PC-3 (cell line): ENCODE measurements around a stretch of chr3.

GRCh38 chr3:129794094-129794790 lies 99.3 kb downstream of the TMCC1 start:
- RAMPAGE, long total RNA, result no peak

DNA sequence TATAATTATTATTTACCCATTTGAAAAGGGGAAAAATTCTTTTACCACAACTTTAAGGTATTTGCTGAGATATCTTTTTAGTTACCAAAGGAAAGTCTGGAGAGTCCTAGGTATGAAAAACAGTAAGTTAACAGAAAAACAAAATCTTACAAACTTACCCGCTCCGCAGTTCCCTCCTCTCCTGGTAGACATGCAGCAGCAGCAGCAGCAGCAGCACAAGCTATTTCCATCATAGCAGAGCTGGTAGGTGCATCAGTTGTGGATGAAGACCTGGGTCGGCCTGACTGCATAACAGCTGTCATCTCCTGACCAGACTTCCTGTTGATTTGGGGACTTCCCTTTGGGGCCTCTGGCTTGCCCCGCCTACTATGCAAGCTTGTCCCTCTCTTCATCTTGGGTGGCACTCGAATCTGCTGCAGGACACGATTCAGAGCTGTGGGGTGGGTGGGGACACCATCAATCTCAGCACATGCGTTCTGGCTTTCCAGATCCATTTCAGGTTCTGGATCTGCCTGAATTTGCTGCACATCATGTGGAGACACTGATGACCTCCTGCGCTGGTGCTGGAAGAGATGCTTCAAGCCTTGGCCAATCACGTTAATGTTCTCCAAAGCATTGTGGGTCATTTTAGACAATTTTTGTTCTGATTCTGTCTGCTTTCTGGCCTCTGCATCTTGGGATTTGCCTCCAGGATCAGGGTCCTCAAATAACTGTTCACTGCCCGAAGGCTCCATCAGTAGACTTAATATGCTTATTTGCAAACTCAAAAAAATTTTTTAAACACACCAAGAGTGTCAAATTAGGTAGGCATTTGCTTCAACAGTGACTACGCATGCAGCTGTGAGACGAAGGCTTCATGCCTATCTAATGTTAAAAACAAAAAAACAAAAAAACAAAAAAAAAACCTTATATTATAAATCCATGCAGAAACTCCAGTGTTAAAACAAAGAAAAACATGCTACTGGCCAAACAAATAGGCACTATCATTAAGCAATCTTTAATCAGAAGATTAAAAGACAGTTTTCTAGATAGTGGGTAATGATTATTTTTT lies 65.5 kb downstream of the TMCC1 start:
- RAMPAGE, long total RNA, result no peak

DNA sequence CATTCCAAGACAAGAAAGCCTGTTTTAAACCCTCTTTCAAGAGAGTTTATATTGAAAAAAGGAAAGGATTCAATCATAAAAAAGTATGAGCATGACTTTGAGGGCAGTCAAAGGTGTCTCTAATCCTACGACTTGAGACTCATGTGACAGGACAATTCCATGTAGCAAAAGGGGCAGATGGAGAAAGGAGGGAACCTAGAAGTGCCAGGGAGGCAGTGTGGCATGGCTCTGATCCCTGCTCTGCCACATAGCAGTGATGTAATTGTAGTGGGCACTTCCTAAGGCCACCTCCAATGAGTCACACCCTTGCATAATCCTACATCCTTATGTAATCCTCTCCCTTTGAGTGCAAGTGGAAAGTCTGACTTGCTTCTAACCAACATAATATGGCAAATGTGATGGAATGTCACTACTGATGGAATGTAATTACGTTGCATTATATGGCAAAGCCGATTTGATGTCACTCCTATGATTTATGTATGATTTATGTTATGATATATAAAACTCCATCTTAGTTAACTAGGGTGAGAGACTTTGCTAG lies 73.0 kb upstream of the ATP2C1 start:
- RAMPAGE, long total RNA, result no peak

DNA sequence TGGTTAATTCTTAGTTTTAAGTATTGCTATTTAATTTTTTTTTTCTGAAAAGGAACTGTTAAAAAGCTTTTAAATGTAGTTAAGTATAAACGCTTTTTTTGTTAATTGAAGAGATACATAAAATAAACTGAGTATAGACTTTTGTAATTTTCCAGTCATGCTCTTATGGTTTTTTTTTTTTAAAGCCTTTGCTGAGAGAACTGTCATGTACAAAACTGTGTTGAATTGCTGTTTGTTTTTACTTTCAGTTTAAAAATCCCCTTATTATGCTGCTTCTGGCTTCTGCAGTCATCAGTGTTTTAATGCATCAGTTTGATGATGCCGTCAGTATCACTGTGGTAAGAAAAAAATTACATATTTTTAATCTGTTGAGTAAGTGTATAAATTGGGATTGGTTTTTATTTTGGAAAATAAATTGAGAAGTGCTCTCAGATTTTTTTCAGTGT lies 40.5 kb downstream of the ATP2C1 start:
- RAMPAGE, long total RNA, result no peak

GRCh38 chr3:131386670-131387018 lies 5.1 kb downstream of the NUDT16 start:
- RAMPAGE, long total RNA, result no peak

DNA sequence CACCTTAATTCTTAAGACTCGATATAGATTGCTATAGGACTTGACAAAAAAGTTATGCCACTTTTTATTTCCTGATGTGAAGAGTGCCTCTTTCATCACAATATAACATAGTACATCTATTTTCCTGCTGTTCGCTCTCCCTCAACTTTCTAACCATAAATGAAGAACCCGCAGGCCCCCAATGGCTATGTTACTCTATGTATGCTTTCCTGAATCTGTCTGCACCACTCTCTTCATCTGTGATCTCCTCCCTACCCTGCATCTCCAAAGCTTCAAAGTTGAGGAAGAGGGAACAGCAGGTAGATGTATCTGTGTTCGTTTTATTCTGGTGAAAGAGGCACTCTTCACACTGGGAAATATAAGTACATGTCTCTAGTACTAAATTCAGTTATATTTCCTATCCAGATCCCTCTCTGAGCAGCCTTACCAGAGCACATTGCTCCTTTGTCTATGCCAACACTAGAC lies 9.8 kb downstream of the MRPL3 start:
- RAMPAGE, long total RNA, result no peak

- RAMPAGE, long total RNA, result no peak
These were observed 31.9 kb upstream of the ACP3 start for GRCh38 chr3:132285012-132286014.

DNA sequence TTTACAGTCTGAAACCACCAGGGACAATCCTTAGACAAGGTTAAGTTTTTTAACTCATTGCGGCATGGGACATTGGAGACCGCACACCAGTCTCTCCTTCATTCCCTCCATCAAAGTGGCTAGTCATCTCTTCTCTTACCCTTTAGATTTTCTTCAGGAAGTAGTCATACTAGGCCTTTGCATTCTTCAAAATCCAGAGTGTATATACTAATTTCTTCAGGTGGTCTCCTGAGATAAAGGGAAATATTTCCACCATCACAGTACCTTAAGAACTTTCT lies 1.1 kb upstream of the NPHP3 start:
- RAMPAGE, long total RNA, result no peak

DNA sequence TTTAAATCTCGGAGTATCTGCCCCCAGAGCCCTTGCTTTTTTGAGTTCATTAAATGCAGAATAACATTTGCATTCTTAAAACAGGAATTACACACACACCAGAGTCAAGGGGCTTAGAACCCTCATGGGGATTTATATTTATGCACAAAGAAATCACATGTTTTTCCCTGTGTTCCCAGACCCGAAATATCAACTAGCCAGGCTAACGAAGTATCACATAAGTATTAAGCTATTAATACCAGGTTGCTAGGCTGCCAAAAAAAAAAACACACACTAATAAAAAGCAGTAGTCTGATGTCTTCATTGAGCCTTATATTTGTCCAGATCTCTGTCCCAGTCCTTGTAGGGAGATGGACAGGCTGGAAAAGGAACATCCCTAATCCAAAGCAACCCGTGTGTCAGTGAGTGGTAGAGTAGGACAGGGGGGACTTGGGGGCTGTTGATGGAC lies 103.6 kb upstream of the BFSP2 start:
- RAMPAGE, long total RNA, result no peak

GRCh38 chr3:133472333-133472748 lies 72.5 kb downstream of the BFSP2 start:
- RAMPAGE, long total RNA, result no peak

GRCh38 chr3:133490725-133491442 lies 82.6 kb upstream of the CDV3 start:
- RAMPAGE, long total RNA, result no peak

- RAMPAGE, long total RNA, result no peak
These were observed 4.1 kb downstream of the TF start for GRCh38 chr3:133750308-133750694.

GRCh38 chr3:133758999-133759552 lies 12.9 kb downstream of the TF start:
- RAMPAGE, long total RNA, result no peak

DNA sequence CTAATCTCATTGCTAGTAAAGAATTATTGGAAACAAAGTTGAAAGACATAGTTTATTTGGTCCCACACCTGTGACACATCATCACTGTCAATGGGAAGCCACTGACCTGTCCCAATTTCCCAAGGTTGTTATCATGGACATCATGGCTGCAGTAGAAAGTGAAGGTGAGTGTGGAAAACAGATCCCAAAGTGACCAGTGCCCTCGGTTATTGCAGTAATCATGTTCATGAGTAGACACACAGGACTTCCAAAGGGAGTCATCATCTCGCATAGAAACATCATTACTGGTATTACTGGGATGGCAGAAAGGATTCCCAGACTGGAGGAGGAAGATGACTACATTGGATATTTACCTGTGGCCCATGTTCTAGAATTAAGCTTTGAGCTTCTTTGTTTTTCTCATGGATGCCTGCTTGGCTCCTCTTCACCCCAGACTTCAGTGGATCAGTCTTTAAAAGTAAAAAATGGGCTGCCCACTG lies 14.8 kb downstream of the TF start:
- RAMPAGE, long total RNA, result no peak

DNA sequence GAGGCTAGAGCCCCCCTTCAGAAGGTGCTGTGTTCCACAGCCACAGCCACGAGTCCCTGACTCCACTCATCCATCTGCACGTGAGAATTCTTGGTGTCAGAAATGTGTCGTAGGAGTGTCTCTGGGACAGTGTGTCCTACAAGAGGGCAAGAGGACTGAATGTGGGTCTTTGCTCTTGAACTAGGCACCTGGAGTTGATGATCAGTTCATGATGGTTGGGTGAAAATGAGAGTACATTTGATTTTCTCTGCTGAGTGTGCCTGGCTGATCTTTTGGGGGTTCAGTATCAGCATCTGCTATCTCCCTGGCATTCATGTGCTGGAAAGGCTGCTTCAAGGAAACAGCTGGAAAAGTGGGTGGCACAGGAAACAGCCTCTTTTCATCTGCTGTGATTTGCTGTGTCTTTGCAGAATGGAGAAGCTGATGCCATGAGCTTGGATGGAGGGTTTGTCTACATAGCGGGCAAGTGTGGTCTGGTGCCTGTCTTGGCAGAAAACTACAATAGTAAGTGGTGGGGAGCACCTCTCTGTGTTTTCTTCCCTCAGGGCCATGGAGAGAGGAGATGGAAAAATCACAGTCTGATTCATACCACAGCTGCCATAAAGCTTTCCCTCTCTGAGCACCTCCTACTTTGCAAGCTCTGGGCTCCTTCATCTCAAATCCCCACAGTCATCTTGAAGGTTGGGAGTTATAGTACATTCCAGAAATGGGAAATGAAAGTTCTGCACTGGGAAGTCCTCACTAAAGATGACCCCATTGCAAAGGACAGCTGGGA lies 17.8 kb downstream of the TF start:
- RAMPAGE, long total RNA, result no peak

GRCh38 chr3:133824298-133824933 lies 18.8 kb downstream of the SRPRB start:
- RAMPAGE, long total RNA, result no peak

- RAMPAGE, long total RNA, result no peak
These were observed 47.9 kb upstream of the RAB6B start for GRCh38 chr3:133943655-133943964.

DNA sequence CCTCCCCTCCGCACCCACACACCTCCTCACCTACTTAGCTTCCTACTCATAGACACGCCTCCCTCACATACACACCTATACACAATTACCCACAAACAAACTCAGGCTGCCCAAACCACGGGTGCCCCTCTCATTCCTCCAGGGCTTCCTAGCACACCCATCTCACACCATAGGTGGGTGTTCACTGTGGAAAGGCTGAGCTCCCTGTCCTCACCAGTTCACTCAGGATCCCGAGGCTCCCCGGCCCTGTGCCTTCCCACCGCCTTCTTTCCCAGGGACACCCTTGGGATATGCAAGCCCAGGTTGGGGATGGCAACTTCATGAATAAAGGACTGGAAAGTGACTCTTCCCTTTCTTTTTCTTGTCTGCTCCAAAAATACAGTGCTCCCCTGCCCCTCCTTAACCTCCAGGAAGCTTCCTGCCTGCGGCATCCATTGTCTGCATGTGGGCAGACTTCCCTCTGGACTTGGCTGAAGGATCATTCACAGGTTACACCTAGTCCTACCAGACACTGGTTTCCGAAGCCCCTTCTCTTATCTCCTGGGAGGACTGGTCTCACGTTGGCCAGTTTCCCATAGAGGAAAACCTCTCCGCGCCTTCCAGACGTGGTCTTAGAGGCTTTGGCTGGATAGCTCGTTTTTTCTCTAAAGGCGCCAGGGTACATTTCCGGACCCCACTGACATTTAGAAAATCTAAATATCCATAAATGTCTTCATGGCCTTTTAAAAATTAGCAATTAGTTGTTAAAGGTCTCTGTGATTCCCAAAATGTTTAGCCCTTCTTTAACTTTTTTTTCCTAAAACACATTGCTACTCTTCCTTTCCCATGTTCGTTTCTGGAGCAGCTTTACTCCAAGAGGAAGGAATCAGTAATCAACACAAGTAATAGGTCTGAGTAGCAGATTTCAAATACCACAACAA lies 61.3 kb downstream of the SLCO2A1 start:
- RAMPAGE, long total RNA, result no peak

GRCh38 chr3:133991180-133991426 lies 38.6 kb downstream of the SLCO2A1 start:
- RAMPAGE, long total RNA, result no peak

GRCh38 chr3:134242705-134242965 lies 8.0 kb downstream of the RYK start:
- RAMPAGE, long total RNA, result no peak